Liver (tissue), 9 donors: ENCODE results near the genes MAF, CENPN and ATMIN.

DNA sequence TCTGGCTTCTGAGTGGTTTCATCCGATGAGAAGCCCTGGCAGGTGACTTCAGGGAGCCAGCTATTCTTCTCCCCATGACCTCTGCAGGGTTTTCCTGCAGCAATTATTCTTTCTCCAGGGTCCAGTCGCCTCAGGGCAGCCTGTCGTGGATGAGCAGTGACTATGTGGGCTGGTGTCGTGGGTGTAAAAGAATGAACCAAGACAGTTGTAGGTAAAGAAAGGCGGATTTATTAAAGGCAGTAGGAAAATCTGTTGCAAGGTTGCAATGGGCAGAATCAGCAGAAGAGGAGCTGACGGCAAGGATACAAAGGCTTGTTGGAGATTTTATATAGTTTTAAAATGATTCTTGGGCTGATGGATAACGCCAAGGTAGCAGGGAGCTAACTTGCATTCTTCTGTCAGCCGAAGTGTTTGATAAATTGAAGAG lies 6.9 kb upstream of the WWOX start:
- PRO-cap, 5 experiments: peak in 5 of 5 experiments; most common minus-strand start position 133 of the sequence (in 5)
- RAMPAGE, long total RNA, 2 experiments: no peak in any of the 2 experiments
- RRBS: no CpG with 5 or more reads among the region's 8 CpGs

GRCh38 chr16:78461832-78462038 lies 362.3 kb downstream of the WWOX start:
- PRO-cap, 5 experiments: no peak in any of the 5 experiments
- RAMPAGE, long total RNA, 2 experiments: no peak in any of the 2 experiments

DNA sequence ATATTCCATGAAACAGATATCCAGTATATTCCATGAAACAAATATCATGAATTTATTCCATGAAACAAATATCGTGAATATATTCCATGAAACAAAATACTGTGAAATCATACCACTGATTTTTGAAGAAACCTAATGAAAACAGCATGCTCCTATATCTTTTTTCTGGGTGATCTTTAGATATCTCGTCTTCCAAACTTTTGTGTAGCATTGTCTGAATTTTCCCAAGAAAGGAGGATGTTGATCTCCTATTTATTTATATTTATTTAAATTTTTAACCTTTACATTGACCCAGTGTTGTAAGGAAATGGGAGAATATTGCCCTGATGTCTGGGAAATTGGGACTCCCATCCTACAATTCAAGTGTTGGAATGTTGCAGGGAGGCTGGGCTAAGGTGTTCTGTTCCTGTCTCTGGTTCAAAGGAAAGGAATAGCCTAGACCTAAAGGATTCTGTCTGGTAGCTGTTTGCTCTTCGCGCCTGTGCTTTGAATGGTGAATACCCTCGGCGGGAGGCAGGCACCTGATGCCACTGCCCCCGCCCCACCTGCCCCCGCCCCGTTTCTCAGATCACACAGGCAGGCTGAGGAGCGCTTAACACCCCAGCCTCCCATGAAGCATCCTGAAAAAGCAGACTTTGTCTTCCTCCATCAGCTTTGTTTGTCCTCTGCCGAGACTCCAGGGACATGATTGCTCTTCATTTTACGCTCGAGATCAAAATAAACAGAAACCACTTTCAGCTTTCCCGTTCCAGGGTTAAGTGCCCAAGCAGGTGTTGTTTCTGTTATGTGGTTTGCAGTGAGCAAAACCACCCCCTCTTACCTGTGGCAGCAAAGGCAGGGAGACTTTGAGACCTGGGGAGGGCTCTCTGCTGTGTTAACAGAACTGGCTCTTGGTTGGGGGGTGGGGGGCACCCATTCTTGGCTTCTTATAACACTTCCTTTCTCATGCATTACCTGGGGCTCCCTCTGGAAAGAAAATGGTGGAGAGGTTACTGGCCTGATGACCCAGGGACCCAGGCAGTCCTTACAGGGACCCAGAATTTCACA lies 452.0 kb downstream of the WWOX start:
- PRO-cap, 5 experiments: no peak in any of the 5 experiments
- RAMPAGE, long total RNA, 2 experiments: no peak in any of the 2 experiments
- RRBS: no CpG with 5 or more reads among the region's 14 CpGs

DNA sequence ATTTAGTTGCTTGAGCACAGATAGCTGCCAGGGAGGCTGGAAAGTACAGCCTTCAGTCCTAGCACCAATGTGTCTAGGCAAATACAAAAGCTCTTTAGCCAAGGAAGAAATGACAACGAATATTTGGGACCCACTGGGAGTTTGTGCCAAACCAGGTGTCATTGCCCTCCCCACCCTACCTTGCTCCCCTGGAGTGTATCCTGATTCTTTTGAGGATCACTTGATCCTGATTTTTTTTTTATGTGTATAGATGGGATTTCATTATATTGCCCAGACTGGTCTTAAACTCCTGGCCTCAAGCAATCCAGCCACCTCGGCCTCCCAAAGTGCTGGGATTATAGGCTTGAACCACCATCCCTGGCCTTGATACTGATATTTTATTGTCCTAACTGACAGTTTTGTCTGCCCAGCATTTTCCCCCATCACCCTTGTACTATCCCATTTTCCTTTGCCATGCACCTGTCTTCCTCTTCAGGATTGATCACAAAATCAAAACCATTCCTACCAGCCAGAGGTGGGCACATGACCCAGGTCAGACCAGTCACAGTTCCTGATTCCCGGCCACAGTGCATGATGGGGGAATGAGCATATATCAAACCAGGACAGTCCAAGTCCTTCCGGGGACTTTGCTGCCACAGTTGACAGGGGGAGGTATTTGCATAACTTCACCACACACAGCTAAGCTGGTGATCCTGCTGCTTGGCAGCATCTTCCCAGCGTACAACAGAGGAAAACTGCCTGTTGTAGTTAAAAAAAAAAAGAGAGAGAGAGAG lies 493.7 kb downstream of the WWOX start:
- PRO-cap, 5 experiments: no peak in any of the 5 experiments
- RAMPAGE, long total RNA, 2 experiments: no peak in any of the 2 experiments
- RRBS: no CpG with 5 or more reads among the region's 5 CpGs

- PRO-cap, 5 experiments: no peak in any of the 5 experiments
- RAMPAGE, long total RNA, 2 experiments: no peak in any of the 2 experiments
- RRBS: no CpG with 5 or more reads among the region's 6 CpGs
Observed at GRCh38 chr16:78600828-78601512, 501.5 kb downstream of the WWOX start.

DNA sequence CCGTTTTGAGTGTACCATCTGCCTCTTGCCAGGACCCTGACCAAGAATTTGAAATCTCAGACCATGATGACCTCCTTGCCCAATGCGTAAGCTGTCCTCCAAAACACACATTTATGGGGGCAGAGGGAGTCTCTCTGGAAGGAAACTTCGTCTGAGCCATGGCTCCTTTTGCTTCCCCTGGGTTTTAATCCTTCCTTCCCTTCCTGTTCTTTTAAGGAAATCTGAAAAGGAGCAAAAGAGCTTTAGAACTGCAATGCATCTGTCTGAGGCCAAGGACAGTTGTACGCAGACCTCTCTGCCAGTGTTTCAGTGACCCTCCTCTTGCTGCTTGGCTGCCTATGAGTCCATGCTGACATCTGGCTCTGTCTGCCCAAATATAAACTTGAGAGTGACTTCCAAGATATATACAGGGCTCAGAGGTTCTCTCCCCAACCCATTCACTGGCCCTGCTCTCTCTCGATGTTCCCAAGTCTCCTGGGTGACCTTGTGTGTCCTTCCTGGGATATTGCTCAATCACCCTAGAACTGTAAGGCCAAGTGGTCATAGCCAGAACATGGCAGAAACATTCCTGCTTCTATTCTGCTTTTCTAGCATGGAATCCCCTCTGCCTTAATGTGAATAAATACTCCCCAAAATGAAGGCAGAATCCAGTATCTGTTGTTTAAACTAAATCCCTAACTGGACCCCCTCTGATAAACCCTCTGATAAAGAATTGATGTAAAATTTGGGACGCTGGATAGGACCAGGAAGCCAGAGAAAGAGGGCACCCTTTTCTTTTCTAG lies 716.2 kb downstream of the WWOX start:
- PRO-cap, 5 experiments: no peak in any of the 5 experiments
- RAMPAGE, long total RNA, 2 experiments: no peak in any of the 2 experiments
- RRBS: no CpG with 5 or more reads among the region's 6 CpGs

- PRO-cap, 5 experiments: no peak in any of the 5 experiments
- RAMPAGE, long total RNA, 2 experiments: no peak in any of the 2 experiments
- RRBS: no CpG with 5 or more reads among the region's 3 CpGs
Observed at GRCh38 chr16:78828742-78829615, 729.5 kb downstream of the WWOX start.

DNA sequence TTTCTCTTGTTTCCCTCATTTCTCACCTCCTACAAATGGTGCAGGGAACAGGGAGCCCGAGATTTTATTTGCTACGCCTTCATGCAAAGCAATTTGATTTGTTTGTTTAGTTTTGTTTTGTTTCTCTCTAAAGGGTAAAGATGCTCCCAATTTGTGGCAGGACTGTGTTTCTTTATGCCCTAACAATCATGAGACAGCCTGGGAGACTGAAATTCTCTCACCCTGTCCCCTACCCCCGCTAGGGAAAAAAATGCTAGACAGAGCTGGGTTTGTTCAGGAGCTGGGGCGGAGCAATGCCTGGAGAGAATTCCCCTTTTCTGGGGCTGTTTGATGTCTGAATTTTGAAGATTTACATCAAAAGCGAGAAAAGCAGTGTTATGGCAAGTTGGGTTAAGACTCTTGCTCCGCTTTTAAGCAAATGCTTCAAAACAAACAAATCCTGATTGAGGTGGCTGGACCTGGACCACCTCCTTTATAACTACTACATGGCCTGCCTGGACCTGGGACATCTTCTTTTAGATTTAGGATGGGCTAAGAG lies 8.4 kb downstream of the MAF start:
- PRO-cap, 5 experiments: no peak in any of the 5 experiments
- RAMPAGE, long total RNA, 2 experiments: no peak in any of the 2 experiments
- RRBS: no CpG with 5 or more reads among the region's 6 CpGs

DNA sequence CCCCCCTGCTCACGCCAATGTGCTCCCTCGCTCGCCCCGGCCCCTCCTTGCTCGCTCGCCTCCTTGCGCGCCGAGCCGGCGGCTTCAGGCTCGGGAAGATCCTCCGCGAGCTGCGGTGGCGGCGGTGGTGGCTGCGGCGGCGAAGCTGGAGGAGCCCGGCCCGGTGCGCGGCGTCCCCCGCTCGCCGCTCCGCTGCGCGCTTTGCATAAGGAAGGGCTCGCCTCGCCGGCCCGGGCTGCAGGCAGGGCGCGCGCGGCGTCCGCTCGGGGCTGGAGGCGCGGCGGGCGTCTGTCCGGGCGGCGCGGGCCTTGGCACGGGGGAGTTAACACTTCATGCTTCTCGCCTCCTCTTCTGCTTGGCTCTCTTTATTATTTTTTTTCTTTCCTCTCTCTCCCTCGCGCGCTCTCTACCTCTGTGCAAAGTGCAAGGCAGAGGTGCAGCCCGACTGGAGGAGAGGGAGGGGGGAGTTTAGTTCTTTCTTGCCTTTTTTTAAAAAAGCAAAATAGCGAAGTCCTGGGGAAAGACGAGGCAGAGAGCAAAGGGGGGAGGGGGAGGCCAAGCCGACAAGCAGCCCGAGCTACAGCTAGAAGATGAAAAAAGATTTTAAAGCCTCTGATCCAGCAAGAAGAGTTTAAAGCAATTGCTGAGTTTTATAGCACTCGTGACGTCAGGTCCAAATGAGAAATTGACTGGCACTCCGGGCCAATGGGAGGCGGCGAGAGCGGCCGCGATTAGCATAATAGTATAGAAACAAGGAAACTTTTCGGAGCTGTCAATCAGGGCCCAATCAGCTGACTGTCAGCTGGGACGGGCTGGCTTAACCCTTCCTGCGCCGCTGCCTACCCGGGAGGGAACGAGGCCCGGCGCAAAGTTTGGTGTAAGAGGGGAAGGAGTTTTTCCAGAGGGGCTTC lies at the start of gene MAF:
Gene MAF, minus strand, starts transcription at position 625 of the 911 bp plus-strand sequence.
- PRO-cap, 5 experiments: peak in 5 of 5 experiments; most common plus-strand start position 775 of the sequence (in 5); most common minus-strand start position 605 of the sequence (in 3)
- RAMPAGE, long total RNA, 2 experiments: start-site peak on the minus strand in 2 of 2 experiments, centred at positions 618 to 625 of the sequence, 73 to 162 reads per replicate
- RRBS: 2% methylated on average over 20 of the region's 76 CpGs

GRCh38 chr16:79601486-79602055 lies 1.0 kb upstream of the MAF start:
- PRO-cap, 5 experiments: peak in 5 of 5 experiments; most common plus-strand start chr16:79601780 (in 2); most common minus-strand start chr16:79601538 (in 3)
- RAMPAGE, long total RNA, 2 experiments: no peak in any of the 2 experiments
- RRBS: 1% methylated on average over 9 of the region's 27 CpGs

- PRO-cap, 5 experiments: peak in 5 of 5 experiments; most common plus-strand start chr16:80803951 (in 5); most common minus-strand start chr16:80804264 (in 2)
- RAMPAGE, long total RNA, 2 experiments: no peak in any of the 2 experiments
- RRBS: 2% methylated on average over 102 of the region's 156 CpGs
Observed at GRCh38 chr16:80803426-80804487, 641 bp downstream of the CDYL2 start.

- PRO-cap, 5 experiments: no peak in any of the 5 experiments
- RAMPAGE, long total RNA, 2 experiments: no peak in any of the 2 experiments
- RRBS: 8% methylated on average over 9 of the region's 33 CpGs
Observed at GRCh38 chr16:80932752-80933398, 73.8 kb downstream of the CMC2 start.

DNA sequence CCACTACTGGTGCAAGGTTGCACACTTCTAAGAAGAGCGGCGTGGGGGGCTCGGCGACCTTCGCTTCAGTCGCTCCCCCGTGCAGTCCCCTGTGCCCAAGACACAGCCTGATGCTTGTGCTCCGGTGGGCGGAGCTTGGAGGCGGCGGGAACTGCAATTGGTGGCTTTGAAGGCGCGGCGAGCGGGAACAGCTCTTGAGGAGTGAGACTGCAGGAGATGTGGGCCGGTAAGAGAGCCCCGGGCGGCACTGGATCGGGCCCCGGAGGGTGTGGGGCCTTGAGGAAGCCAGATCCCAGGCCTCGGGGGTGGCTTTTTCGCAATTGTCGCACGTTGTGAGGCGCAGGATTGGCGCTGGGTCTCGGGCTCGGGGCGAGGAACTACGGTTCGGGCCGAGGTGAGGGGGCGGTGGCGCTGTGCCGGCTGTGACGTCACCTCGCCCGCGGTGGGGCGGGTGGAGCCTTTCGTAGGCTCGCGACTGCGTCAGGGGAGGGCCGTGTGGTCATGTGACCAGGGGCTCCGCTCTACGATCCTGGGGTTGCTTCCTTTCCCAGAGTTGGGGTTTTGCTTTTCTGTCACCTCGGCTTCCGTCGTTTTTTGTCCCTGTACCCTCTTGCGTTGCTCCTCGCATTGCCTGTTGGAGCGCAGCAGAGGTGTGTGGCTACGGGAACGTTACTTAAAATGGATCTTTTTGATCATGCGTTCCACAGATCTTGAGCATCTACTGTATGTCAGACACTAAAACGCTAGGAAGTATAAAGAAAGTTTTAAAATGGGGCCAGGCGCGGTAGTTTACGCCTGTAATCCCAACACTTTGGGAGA lies at the start of gene CENPN:
Gene CENPN, plus strand, starts transcription at position 163 of the 819 bp plus-strand sequence.
- PRO-cap, 5 experiments: peak in 4 of 5 experiments; most common plus-strand start position 197 of the sequence (in 3); most common minus-strand start position 379 of the sequence (in 2)
- RAMPAGE, long total RNA, 2 experiments: start-site peak on the plus strand in 1 of 2 experiments, centred at position 177 of the sequence, 777 to 945 reads per replicate
- RRBS: 1% methylated on average over 5 of the region's 60 CpGs

DNA sequence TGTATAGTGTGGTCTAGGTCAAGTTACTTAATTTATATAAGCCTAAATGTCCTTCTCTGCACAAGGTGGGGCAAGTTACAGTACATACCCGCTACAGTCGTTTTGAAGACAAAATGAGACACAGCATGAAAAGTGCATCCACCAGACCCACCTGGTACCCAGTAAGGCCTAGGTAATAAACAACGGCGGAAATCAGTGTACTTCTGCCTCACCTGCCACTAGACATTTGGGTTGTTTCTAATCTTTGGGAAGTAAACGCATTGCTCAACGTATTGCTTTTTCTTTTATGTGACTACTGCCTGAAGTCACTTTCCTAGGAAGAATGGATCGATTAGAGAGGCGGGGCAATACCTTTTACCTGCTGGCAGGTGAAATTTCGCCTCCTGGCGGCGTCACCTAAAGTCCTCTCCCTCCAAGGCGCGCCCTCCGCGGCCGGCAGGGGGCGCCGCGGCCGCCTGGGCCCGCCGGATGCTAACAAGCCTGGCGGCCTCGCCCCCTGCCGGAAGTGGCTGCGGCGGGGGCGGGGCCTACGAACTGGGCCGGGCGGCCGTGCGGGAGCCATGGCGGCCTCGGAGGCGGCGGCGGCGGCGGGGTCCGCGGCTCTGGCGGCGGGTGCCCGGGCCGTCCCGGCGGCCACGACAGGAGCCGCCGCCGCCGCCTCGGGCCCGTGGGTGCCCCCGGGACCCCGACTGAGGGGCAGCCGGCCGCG lies at the start of gene ATMIN:
Gene ATMIN, plus strand, starts transcription at position 532 of the 709 bp plus-strand sequence.
- PRO-cap, 5 experiments: peak in 5 of 5 experiments; most common plus-strand start position 535 of the sequence (in 5)
- RAMPAGE, long total RNA, 2 experiments: no peak in any of the 2 experiments
- RRBS: 2% methylated on average over 18 of the region's 60 CpGs

- PRO-cap, 5 experiments: no peak in any of the 5 experiments
- RAMPAGE, long total RNA, 2 experiments: no peak in any of the 2 experiments
- RRBS: no CpG with 5 or more reads among the region's 11 CpGs
Observed at GRCh38 chr16:81378174-81379150, 63.7 kb downstream of the GAN start.

DNA sequence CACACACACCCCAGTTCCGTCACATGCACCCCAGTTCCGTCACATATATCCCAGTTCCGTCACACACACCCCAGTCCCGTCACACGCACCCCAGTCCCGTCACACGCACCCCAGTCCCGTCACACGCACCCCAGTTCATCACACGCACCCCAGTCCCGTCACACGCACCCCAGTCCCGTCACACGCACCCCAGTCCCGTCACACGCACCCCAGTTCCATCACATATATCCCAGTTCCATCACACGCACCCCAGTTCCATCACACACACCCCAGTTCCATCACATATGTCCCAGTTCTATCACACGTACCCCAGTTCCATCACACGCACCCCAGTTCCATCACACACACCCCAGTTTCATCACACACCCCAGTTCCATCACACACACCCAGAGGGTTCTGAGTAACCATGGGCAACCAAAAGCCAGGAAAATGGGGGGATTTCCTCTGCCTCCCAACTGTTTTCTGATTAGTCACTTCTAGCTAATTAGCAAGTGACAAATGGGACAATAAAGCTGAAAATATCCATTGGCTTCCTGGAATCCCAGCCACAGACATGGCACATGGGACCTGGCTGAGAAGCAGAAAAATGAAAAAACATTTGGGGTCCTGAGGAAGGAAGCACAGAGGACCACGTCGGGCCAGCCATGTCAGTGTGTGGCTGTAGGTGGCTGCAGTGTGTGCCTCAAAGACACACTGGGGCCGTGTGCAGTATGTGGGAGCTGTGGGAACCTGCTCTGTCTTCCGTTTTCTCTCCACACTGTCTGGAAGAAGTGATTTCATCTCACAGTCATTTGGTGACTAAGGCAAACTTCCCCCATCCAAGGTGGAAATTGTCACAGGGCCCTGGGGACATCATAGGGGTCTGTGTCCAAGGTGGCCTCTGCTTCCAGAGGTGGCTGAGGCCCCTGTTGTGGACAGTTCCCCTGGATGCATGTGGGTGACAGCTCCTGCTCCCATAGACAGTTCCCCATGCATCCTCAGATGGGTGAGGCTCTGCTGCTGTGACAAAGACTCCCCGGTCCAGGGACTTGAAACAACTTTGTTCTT lies 106.6 kb downstream of the CMIP start:
- PRO-cap, 5 experiments: no peak in any of the 5 experiments
- RAMPAGE, long total RNA, 2 experiments: no peak in any of the 2 experiments
- RRBS: no CpG with 5 or more reads among the region's 24 CpGs

GRCh38 chr16:81552897-81553564 lies 108.4 kb downstream of the CMIP start:
- PRO-cap, 5 experiments: no peak in any of the 5 experiments
- RAMPAGE, long total RNA, 2 experiments: no peak in any of the 2 experiments
- RRBS: 22% methylated on average over 4 of the region's 17 CpGs

- PRO-cap, 5 experiments: no peak in any of the 5 experiments
- RAMPAGE, long total RNA, 2 experiments: no peak in any of the 2 experiments
- RRBS: no CpG with 5 or more reads among the region's 8 CpGs
Observed at GRCh38 chr16:81553720-81554273, 109.2 kb downstream of the CMIP start.

DNA sequence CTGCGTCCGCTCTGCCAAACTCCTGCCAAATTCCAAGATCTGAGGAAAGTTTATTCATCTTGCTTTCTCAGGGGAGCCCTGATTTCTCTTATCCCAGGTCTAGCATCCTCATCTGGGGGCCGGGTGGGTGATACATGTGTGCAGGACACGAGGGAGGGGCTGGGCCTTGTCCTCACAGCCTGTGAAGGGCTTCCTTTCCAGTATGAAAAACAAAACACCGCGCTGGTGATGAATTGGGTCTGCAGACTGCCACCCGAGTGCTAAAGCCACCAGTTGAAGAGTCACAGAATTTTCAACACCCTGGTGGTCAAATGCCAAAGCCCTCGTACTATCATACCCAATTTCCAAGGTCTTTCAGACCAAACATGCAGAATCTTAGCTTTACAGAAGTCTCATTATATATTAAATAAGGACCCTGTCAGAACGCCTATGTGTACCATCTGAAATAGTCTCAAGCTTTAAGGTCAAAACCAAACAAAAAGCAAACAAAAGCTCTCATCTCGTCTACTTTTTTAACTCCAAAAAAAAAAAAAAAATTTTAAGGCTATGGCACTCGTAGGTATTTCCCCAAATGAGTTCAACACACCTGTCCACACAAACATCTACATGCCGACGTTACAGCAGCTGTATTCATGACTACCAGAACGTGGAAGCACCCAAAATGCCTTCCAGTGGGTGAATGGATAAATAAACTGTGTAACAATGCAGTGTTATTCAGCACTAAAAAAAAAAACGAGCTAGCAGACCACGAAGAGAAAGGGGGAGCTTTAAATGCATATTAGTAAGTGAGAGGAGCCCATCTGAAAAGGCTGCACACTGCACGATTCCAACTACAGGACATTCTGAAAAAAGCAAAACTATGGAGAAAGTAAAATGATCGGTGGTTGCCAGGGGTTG lies 116.3 kb upstream of the PLCG2 start:
- PRO-cap, 5 experiments: no peak in any of the 5 experiments
- RAMPAGE, long total RNA, 2 experiments: no peak in any of the 2 experiments
- RRBS: no CpG with 5 or more reads among the region's 18 CpGs

DNA sequence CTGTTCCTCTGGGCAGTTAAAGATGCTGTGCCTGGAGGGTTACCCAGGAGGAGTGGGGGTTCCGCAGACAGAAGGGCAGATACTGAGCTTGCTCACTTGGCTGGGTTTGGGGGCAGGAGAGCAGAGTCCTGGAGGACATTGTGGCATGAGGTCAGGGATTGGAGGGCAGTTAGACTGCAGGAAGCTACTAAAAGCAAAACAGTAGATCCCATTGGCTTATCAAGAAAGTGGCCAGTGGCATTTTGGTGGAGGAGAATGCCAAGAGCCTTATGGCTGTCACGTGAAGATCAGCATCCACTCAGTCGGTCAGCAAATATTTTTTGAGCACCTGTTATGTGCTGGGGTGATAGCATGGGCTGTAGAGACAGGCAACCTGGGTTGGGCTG lies 101.4 kb upstream of the PLCG2 start:
- PRO-cap, 5 experiments: peak in 1 of 5 experiments; most common plus-strand start position 148 of the sequence (in 1)
- RAMPAGE, long total RNA, 2 experiments: no peak in any of the 2 experiments
- RRBS: no CpG with 5 or more reads among the region's 3 CpGs